Osteocyte (in vitro differentiated cells): ENCODE data around the genes BLTP2 and TRAF4.

DNA sequence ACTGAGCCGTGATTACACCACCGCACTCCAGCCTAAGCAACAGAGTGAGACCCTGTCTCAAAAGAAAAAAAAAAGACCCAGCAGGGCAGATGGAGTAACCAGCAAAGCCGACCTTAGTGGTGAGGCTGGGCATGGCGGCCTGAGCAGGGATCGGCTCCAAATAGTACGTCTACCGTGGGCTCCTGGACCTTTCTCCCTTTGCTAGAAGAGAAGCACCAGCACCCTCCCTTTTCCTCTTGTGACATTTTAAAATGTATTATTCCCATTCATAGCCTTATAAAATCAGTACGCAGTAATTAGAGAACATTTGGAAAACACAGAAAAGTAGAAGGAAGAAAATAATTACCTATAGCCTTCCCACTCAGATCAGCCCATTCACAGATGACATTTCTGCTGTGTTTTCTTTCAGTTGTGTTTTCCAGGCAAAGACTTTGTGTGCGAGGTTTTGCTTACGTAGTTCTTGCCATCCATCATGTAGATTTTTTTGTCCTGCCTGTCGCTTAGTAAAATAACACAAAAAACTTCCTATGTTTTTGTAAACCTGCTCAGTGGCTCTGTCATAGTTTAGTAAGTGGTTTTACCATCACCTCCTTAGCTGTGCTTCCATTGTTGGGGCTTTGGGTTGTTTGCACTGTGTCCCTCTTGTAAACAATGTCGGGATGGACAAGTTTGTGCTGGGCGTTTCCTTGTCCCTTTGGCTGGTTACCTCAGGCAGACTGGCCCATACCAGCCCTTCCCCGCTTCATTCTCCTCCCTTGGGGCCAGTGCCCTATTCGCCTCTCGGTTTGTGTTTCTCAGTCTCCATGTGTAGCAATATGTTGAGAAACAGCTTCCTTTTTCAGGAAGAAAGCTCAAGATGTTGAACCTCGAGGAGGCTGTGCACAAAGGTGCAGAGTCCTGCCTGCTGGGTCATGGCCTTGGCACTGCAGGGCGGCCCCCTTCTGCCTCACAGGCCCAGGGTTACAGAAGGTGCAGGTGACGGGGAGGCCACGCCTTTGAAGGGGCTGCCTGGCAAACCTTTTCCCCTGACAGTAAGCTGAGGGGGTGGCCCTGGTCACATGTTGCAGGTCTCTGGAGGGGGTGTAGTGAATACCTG lies 74.5 kb downstream of the KSR1 start:
- PRO-cap: no peak

- PRO-cap: no peak
Measured at GRCh38 chr17:27559108-27559384, 71.9 kb upstream of the LGALS9 start.

DNA sequence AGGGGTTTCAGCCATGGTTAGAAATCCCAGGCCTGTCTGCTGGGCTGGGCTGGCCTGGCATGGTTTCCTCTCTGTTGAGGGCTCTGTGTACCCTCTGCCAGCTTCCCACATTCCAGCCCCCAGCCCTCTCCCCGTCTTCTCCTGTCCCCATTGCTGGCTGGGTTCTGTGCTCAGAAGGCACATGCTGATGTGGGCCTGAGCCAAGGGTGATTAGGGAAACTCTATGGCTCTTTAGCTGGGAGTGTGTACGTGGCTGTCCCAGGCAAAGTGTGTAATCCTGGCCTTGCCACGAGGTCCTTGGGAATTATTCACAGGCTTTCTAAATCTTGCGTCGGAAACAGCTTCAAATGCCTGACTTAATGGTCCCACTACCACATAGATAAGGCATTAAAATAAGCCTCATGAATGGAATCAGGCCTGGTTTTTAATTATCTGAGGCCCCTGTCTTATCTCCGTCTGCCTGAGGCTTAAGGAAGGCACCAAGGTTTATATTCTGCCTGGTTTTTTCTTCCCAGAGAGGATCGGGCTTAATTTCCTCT lies 53.1 kb upstream of the LGALS9 start:
- PRO-cap: no peak

- PRO-cap: no peak
Measured at GRCh38 chr17:27646418-27646717, 15.4 kb downstream of the LGALS9 start.

DNA sequence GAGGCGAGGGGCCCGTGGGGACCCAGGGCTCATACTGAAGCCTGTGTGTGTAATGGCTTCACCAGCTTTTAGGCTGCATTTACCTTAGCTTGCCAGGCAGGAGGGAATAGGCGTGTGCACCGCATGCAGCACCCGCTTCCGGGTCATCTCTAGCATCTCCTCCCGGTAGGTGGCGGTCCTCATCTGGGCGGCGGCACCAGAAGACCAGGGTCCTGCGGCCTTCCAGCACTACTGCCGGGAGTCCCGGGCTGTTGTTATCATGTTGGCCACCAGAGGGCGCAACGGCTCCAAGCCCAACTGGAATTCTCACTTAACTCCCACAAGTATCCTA lies 23.6 kb downstream of the LGALS9 start:
- PRO-cap: no peak

- PRO-cap: no peak
Measured at GRCh38 chr17:28177137-28178197, 135.0 kb downstream of the NLK start.

DNA sequence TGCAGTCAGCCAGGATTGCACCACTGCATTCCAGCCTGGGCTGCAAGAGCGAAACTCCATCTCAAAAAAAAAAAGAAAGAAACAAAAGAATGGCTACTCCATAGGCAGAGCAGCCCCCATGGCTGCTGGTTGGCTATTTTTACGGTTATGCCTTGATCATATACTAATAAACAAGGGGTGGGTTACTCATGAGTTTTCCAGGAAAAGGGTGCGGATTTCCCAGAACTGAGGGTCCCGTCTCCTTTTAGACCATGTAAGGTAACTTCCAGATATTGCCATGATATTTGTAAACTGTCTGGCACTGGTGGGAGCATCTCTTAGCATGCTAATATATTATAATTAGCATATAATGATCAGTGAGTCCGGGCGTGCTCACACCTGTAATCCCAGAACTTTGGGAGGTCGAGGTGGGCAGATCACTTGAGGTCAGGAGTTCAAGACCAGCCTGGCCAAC lies 76.1 kb upstream of the TMEM97 start:
- PRO-cap: no peak

GRCh38 chr17:28320048-28320675 lies 1.2 kb downstream of the TMEM97 start:
- PRO-cap: no peak

GRCh38 chr17:28331979-28332323 lies 3.3 kb downstream of the IFT20 start:
- PRO-cap: no peak

- PRO-cap: no peak
Measured at GRCh38 chr17:28384236-28384971, 12.9 kb downstream of the SARM1 start.

DNA sequence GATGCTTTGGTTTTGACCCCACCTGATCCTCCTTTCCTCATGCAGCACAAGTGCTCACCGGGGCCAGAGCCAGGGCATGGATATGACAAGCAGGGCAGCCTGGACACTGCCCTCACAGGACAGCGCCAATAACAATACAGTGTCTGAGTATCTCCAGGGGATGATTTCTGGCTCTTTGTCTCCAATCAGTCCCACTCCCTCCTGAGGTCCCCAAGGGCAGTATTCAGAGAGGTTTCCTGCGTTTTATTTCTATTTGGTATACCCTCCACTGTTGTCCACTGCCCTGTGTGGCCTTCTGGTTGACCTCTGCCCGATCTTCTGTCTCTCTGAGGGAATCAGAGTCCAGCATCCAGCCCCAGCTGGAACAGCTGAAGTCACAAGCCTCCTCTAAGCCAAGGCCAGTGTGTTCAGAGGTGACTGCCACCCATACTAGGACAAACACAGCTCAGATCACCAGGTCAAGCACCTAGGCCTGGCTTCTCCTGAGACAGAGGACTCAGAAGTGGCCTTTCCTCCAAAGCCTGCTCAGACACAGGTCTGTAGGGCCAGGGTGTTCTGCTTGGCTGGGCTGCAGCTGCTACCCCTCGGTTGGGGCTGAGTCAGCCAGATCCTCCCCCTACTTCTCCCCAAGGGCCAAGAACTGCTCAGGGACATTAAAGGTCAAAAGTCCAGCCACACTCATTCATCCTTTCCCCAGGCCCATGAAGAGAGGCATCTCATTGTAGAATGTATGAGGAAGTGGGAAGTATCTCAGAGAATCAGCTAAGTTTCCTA lies 7.8 kb downstream of the SLC46A1 start:
- PRO-cap: no peak

- PRO-cap: no peak
Measured at GRCh38 chr17:28470547-28471280, 2.7 kb upstream of the SLC13A2 start.

GRCh38 chr17:28475090-28475872 lies 1.8 kb downstream of the SLC13A2 start:
- PRO-cap: no peak

- PRO-cap: no peak
Measured at GRCh38 chr17:28482627-28483308, 9.3 kb downstream of the SLC13A2 start.

DNA sequence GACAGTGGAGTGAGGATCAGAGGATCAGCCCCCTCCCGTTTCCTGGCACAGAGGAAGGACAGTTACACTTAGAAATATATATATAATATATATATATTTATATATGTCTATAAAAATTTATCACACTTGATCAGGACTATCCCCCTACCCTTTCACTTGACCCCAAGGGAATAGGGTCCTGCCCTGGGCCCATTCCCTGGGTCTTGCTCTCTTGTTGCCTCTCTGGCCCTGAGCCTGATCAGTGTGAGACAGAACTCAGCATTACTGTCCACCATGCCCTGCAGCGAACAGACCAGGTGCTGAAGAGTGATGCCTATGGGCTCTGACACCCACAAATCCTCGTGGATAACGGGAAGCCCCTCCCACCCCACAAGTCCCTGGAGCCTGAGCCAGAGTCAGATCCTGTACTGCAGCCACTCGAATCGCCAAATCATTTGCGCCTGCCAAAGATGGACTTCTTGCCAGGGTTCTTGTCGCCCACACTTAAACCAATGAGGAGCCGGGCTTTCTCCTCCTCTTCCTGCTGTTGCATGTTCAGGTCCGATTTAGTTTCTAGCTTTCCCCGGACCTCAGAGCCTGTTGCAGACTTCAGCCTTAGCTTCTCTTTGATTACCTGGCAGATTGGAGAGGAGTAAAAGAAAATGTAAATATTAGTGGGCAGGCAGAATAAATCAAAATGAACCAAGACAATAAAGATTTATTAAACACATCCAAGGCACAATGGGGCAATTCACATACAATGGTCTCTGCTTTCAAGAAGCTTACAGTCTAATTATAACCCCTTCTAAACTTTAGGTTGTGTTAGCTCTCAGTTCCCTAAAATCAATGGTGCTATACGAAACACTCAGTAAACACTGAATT lies 879 bp upstream of the RSKR start:
- PRO-cap: no peak

DNA sequence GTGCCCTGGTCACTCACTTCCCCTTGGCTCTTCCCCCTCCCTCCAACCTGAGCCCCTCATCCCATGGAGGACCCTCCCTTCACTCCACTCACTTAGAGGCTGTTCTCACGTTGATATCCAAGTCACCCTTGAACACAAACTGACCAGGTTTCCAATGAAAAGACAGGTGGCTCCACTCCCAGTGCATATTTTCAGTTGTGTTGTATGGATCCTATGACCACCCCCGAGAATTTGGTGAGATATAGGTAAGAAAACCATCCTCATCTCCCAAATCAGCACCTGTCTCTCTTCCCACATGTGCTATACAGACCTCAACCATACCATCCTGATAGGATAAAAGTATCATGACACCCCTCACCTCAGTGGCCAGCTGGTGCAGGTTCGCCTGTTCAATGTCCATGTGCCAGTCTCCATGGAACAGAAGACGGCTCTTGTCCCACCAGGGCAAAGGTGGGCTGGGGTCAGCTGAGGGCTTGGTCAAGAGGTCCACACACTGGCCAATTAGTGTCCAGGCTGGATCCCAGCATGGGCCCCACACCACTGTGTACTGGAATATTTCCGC lies 11.7 kb downstream of the BLTP2 start:
- PRO-cap: no peak

GRCh38 chr17:28644967-28645252 lies at the start of gene BLTP2:
Gene BLTP2, minus strand, starts transcription at chr17:28645158.
- PRO-cap: bidirectional peak, plus-strand start at chr17:28645305, minus-strand start at chr17:28645156

DNA sequence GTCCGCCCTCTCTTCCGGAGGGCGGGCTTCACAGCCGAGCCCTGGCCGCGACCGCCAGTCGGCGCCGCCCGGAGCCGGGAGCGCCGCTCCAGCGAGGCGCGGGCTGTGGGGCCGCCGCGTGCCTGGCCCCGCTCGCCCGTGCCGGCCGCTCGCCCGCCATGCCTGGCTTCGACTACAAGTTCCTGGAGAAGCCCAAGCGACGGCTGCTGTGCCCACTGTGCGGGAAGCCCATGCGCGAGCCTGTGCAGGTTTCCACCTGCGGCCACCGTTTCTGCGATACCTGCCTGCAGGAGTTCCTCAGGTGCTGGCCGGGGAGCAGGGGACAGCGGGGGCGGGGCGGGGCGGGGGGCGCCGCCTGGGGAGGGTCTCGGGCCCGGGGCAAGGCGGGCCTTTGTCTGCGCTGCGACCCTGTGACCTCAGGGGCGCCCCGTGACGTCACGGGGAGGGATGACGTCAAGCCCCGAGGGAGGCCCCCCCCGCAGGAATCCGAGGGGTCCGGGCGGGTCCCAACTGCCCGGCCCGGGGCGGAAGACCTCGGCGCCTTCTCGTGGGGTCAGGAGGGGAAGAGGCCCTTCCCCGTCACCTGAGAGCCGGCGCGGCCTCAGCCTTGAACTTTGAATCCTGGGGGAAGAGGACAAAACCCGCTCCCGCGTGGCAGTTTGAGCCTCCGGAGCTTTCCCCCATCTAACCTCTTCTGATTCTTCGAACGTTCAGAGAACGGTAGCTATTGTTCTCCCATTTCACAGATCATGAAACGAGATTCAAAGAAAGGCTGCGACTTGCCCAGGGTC lies at the start of gene TRAF4:
TSS of gene TRAF4 (plus strand) at position 57 of the 791 bp plus-strand sequence.
- PRO-cap: bidirectional peak, plus-strand start at position 57 of the sequence, minus-strand start outside the sequence

DNA sequence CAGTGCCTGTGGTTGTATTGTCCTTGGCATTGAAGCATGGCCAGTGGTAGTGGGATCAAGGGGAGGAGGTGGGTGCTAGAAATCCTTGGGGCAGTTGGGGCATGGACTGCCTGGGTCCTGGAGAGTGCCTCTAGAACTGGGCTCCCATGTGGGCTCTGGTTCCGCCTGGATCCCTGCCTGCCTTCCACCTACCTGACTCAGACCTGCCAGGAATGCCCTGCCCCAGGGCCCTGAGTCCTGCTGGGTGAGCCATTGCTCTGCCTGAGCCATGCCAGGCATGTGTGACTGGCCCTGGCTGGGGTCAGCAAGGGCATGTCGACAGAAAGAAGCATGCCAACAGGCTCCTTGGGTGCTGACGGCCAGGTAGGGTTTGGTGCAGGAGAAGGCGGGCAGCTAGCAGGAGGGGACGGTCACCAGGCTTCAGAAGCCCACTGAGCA lies 2.2 kb downstream of the TRAF4 start:
- PRO-cap: no peak

DNA sequence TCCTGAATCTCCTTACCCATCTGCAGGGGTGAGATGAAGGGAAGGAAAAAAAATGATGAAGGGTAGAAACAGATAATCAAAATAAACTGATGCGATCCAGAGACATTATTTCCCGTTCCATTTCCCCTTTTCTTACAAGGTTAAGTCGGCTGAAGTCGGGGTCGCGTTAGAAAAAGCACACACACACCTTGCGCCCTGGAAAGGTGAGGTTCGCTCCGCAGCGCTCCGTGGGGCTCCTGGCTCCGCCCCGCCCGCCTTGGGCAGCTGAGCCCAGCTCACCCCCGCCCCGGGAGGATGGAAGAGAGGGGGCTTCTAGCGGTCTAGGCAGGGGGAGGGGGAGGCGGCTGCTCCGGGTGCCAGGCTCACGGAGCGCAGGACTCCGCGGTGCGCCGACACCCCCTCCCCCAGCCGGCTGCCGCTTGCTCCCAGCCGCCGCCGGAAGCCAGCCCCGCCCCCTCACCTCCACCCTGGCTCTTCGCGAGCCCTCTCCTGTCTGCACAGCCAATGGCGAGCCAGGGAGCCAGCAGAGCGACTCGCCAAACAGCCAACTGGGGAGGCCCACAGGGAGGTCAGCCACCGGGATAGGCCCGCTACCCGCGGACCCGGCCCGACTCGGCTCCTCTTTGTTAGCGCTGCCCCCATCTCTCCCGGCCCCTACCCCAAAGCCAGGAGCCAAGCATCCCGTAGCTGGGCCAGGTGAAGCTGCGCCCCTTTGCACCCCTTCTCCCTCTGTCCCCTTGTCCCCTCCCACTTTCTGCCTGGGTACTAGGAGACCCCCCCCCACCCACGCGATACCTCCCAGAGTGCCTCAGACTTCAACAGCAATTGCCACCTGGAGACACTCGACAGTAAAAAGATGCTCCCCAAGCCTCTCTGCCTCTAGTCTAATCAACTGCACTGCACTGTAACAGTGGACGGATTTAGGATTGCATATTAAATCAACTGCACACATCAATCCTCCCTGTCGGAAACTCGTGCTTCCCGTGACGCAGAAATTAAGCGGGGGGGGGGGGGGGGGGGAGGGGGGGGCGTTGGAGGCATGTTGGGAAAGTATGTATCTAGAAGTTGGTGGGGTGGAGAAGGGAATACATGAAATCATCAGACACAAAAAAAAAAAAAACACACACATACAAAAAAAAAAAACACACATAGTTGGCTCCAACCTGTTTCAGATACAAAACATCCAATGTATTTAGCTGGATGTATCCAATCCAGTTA lies 30.2 kb downstream of the FAM222B start:
- PRO-cap: bidirectional peak, plus-strand start at position 582 of the sequence, minus-strand start at position 414 of the sequence; unidirectional peak, minus-strand start at position 973 of the sequence